LHCN-M2 (cell line): Measurements from ENCODE around the genes C2orf73 and SPTBN1.

GRCh38 chr2:48113198-48113732 is 201.2 kb upstream of the FOXN2 start:
- RAMPAGE, long total RNA: no peak

- RAMPAGE, long total RNA: no peak
Observed at GRCh38 chr2:48313409-48313946, 1.0 kb upstream of the FOXN2 start.

DNA sequence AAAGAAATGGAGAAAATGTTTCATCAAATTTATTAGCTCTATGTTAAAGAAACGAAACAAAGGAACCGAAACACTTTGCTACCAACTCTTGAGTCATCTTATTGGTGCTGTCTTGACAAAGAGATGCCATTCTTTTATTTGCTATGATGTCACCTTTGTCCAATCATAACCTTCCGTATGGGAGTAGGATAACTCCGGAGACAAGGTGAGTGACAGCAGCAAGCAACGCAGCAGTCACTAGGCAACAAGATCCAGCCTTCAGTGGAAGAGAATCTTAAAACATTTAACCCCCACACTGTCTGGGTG is 42.4 kb upstream of the PPP1R21 start:
- RAMPAGE, long total RNA: no peak

GRCh38 chr2:48433495-48434080 is 7.0 kb upstream of the PPP1R21 start:
- RAMPAGE, long total RNA: no peak

- RAMPAGE, long total RNA: no peak
Observed at GRCh38 chr2:48441298-48441429, 598 bp downstream of the PPP1R21 start.

GRCh38 chr2:48443792-48444734 is 3.5 kb downstream of the PPP1R21 start:
- RAMPAGE, long total RNA: no peak

GRCh38 chr2:48463198-48464565 is 23.1 kb downstream of the PPP1R21 start:
- RAMPAGE, long total RNA: no peak

GRCh38 chr2:51015268-51015675 is 16.7 kb downstream of the NRXN1 start:
- RAMPAGE, long total RNA: no peak

DNA sequence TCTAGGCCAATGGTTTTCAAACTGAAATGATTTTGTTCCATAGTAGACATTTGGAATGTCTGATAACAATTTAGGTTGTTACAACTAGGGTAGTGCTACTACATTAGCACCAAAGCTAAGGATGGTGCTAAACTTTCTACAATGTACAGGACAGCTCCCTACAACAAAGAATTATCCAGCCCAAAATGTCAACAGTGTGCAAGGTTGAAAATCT is 1367.0 kb upstream of the CHAC2 start:
- RAMPAGE, long total RNA: no peak

- RAMPAGE, long total RNA: no peak
Observed at GRCh38 chr2:53887702-53888097, 27.9 kb upstream of the GPR75 start.

GRCh38 chr2:54330701-54331330 is at the start of gene C2orf73:
TSS of gene C2orf73 (plus strand) at chr2:54330884.
- RAMPAGE, long total RNA: no peak

DNA sequence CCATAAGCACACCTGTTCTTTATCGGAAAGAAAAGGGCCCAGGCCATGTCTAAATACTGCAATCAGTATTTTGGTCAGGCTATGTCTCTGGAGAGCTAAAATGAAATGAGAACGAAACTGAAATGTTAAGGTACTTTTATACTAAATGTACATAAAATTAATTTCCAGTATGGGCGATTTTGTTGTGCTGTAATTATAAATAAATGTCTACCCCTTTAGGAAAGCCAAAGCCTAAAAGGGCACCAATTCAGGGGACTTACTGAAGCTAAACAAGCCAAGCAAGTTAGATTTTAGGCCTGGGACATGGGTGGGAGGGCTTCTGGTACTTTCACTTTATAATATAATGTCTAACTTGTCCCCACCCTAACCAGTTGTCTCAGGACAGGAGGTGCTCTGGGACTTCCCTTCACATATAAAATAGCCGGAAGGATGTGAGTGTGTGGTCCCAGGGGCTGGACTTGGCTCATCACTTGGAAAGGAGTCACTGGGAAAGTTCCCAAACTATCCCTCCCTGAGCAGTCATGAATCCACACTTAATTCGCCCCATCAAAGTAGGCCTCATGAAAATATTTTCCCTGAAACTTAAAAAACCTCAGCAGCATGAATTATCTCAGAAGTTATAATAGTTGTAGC is 56.2 kb downstream of the C2orf73 start:
- RAMPAGE, long total RNA: no peak

- RAMPAGE, long total RNA: no peak
Observed at GRCh38 chr2:54402248-54402927, 53.7 kb upstream of the SPTBN1 start.

DNA sequence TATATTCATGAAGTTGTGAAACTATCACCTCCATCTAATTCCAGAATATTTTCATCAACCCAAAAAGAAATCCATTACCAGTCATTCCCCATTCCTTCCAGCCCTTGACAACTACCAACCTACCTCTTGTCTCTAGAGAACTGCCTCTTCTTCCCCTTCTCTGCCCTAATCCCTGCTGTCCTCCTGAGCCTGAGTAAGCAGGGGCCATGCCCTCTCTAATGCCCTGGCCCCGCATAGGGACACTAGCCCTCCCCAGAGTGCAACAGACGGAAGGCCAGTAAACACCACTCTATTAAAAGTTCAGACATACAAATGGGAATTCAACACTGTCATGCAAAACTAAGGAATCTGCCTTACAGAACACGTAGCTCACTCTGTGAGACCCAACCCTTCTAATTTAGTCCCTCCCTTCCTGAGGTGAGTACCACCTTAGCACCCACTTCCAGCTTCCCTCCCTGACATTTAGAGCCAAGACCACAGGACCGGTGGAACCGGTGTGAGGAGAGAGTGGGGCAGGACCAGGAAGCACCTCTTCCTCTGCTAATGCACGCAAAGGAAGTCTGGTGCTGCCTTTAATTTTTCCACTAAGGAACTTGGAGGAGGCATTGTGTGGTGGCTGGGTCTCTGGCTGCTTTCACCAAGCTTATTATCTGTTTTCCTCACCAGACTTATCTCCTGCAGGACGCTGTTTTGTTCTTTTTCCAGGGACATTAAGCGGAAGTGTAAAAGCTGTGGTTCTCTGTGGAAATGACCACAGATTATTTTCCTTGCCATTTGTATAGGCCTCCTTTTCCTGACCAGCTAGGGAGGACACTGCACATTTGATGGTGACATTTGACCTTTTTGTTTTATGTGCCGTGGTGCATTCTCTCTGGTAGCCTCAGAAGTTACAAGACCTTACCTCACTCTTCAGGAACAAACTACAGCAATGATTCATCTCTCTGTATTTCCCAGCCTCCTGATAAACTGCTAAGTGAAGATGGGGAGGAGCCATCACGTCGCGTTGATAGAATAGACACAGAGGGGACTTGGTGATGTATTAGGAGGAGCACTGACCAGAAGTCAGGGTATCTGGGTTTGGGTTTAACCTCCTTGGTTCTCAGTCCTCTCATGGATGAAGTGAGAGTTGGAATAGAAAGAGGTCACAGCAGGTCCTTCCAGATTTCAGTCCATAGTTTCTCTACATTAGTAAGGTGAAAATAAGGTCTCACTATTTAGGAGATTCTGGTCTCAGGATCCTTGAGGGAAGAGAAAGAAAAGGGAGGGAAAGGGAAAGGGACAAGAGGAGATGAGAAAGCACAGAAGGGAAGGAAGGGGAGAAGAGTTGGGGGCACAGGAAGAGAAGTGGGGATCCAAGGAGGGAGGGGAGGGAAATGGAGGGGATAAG is 39.9 kb upstream of the SPTBN1 start:
- RAMPAGE, long total RNA: no peak

DNA sequence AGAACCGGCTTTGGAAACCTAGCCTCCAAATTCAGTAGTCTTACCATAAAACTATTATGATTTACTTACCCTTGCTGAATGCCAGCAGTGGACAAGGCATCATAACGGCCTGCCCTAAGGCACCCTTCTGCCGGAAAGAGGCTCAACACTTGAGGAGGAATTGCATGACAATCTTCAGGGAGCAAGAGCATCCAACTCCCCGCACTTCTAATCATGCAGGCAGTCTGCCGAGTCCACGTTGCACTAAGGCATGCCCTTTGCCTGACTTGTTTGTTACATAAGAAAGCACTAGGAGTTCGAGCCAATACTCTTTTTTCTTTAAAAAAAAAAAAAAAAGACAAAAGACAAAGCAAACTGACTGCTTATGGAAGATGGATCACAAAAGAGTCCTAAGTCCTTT is 17.9 kb upstream of the SPTBN1 start:
- RAMPAGE, long total RNA: no peak

DNA sequence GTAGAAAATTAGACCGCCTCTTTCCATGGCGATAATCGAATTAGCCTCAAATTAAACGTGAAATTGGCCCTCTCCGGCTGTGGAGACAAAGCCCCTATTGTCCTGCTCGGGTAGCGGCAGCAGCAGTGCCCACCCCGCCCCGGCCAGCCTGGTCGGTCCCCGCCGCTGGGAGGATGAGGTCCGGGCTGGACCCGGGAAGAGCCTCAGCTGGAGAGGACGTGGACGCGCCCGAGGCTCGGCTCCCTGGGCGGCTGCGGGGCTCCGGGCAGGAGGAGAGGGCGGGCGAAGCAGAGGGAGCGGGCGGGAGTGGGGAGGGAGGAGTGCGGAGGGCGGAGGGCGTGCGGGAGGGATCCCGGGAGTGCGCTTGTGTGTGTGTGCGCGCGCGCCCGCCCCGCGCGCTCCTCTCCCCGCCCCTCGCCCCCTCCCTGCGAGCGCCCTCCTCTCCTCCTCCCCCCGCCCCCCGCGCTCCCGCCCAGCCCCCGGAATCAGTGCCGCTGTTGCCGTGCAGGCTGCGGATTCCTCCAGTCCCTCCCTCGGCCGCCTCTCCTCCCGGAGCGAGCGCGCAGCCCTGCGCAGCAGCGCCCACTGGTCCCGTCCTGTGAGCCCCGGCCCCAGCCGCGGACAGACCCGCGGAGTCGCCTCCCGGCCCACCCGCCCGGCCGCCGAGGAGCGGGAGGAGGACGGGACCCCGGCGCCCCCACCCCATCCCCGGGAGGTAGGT is at the start of gene SPTBN1:
TSS of gene SPTBN1 (plus strand) at position 524 of the 721 bp plus-strand sequence.
- RAMPAGE, long total RNA: no peak

GRCh38 chr2:54459119-54459523 is 3.0 kb downstream of the SPTBN1 start:
- RAMPAGE, long total RNA: no peak

- RAMPAGE, long total RNA: no peak
Observed at GRCh38 chr2:54508619-54509133, 52.5 kb downstream of the SPTBN1 start.

DNA sequence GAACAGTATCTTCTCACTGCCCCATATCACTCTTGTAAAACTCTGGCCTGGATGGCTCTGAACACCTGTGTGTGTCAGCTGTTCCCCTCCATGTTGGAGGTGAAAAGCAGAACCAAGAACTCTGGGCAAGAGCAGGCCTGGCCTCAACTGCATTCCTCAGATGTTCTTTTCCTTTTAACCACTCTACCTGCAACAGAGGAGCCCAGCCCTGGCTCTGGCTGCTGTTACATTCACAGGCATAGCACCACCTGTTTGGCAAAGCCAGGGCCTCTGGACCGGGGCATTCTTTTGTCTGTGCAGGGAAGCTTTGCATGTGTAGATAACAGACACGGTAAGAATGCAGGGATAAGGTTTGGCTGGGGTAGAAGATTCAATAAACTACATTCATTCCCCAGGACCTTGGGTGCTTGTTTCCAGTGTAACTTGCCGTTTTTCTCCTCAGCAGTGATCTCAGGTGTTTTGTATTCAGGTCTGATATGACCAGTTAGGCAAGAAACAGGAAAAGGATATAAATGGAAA is 95.1 kb downstream of the SPTBN1 start:
- RAMPAGE, long total RNA: no peak

DNA sequence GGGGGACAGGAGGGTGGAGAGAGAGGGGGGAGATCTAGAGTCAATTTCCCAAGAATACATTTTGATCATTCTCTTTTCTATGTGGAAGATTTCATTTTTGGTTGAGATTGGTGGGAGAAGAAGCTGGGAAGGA is 101.1 kb downstream of the SPTBN1 start:
- RAMPAGE, long total RNA: no peak